ENCODE data around the gene SORL1.

DNA sequence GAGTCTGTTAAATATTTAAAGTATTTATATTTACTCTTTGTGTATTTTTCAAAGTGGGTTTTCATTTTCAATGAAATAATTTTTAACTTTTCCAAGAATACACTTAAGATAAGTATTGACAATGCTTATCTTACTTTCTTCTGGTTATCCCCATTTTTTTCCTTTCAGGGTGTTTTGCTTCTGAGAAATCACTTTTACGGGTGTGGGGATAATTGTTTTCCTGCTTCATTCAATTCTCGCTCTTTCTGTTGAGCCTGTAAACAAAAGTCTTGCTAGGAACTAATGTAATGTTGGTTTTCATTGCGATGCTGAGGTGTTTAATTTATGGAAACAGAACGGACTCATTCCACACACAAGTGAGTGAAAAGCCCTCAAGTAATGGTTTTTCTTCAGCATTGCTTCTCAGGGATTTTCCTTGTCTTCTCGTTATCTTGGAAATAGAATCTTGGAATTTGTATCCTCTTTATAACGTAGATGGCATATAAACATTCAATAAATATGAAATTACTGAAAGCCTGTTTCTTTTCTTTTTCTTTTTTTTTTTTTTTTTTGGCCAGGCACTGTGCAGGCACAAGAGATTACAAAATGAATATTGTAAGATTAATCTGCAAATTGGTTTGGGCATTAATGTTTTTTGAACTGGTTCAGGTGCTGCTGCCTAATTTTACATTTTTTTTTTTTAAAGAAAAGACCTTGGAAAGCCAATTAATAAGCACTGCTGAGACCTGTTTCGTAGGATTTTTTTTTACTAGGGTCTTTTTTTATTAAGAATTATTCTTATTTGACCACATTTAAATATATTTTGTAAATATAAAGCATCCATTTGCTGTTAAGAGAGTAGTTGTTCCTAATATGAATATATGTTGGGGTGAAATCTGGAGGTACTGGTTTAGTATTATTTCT lies 2.5 kb downstream of the ARHGEF12 start:
- PRO-cap, 2 experiments, result no peak in any of the 2 experiments

DNA sequence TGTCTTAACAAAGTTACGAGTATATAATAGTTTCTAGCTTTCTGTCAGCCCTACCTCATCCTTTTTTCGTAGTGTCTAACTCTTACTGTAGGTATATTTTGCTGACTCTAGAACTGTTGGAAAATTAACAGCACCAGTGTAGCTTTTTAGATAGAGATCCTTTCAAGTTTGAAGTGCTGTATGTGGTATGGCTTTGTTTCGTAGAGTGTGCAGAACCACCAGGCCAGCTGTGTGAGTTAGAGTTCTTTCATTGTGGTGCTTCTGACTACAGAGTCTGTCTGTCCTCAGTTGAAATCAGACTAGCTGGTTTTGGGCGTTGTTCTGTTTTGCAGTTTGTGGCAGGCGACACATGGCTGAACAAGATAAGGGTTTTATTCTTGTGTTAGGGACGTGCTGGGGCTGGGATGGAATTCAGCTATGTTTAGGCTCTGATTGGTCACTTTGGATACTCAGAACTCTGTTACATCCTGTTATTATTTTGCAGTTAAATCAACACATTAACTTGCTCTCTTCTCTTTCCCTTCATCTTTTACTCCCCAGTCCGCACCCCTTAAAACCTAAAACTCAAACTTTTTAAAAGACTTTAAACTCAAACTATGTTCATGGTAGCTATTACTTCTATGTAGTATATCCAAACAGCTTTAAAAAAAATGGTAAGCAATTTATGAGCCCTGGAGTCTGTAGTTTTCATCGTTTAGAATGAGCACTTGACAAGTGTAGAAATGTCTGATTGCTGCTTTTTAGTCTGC lies 3.3 kb downstream of the ARHGEF12 start:
- PRO-cap, 2 experiments, result no peak in any of the 2 experiments

- PRO-cap, 2 experiments, result no peak in any of the 2 experiments
Observed at GRCh38 chr11:120372233-120372462, 35.9 kb downstream of the ARHGEF12 start.

- PRO-cap, 2 experiments, result no peak in any of the 2 experiments
Observed at GRCh38 chr11:120381532-120381994, 45.4 kb downstream of the ARHGEF12 start.

DNA sequence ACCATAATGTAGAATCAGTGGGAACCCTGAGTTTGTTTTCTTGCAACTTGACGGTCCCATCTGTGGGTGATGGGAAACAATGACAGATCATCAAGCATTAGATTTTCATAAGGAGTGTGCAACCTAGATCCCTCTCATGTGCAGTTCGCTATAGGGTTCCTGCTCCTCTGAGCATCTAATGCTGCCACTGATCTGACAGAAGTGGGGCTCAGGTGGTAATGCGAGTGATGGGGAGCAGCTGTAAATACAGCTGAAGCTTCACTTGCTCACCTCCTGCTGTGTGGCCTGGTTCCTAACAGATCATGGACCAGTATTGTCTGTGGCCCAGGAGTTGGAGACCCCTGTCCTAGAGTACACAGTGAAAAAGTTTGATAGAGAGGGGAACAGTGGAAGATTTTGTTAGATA lies 47.2 kb downstream of the ARHGEF12 start:
- PRO-cap, 2 experiments, result no peak in any of the 2 experiments

GRCh38 chr11:120429611-120429933 lies 82.0 kb upstream of the GRIK4 start:
- PRO-cap, 2 experiments, result no peak in any of the 2 experiments

DNA sequence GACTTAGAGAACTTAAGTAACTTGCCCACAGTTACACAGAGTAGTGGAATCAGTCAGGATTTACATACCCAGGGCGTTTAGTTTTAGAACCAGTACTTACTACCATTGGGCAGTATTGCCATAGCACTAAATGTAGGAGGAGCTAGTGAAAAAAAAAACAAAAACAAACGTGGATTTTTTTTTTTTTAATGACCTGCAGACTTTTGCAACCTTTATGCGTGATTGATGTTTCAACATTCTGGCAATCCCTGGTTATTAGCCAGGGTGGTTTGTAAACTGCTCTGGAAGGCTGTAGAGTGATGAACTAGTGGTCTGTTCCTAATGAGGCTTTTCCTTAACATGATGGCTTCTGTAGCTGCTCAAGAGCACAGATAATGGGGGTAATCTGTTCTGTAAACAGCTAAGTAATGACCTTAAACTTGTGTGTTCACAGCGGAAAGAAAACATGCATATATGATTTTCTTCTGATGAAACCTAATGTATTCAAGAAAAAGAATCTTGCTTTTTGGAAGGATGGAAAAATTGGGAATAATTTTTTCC lies 11.5 kb downstream of the TBCEL start:
- PRO-cap, 2 experiments, result no peak in any of the 2 experiments

DNA sequence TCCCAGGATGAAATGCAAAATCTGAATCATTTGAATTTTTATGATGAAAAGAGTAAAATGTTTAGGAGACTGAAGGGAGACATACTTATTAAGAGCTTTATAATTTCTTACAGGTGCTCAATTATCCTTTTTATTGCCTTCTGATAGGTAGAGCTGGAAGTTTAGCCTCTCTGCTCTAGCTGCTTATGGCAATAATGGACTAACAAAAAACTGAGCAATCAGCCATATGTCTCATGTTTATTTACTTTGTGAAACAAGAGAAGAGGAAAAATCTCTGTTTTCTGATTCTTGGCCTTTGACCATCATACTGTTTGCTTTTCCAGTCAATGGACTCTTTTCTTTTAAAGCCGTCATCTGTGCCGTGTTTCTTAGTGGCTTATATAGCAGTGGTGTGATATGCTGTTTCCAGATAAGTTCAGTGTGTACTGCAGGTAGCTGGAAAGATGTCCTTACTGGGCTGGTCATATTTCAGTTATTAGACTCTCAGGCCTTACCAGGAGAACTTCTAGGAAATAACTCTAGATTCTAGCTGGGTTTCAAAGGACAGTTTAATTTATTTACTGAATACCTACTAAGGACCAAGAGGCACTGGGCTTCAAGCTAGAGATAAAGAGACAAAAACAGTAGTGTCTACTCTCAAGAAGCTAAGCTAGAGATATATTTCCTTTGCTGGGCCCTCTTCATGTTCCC lies 33.6 kb upstream of the TECTA start:
- PRO-cap, 2 experiments, result peak in 1 of 2 experiments; most common plus-strand start position 408 of the sequence (in 1); most common minus-strand start position 196 of the sequence (in 1)

GRCh38 chr11:121451836-121452626 lies at the start of gene SORL1:
SORL1 (plus strand) TSS chr11:121452314.
- PRO-cap, 2 experiments, result peak in 2 of 2 experiments; most common plus-strand start chr11:121452317 (in 2); most common minus-strand start chr11:121452270 (in 2)

DNA sequence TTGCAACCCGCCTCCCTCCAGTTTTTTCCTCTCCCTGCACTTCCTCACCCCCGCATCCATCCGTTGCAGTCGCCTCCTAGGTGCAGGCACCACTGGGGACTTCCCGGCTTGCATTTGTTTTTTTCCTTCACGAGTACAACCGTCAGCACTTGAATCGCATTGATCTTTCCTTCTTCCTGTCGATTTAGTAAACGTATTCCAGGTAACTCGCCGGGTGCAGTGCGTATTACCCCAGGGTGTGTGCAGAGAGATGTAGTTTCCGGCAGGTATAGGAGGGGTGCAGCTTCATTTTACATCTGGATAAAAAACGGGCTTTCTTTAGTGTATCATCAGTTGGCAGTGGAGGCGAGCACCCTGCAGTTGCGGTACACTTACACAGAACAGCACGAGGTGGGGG lies 511 bp downstream of the SORL1 start:
- PRO-cap, 2 experiments, result peak in 2 of 2 experiments; most common plus-strand start position 332 of the sequence (in 2); most common minus-strand start position 31 of the sequence (in 1)

GRCh38 chr11:121460745-121461835 lies 9.0 kb downstream of the SORL1 start:
- PRO-cap, 2 experiments, result peak in 1 of 2 experiments; most common plus-strand start chr11:121461692 (in 1)

DNA sequence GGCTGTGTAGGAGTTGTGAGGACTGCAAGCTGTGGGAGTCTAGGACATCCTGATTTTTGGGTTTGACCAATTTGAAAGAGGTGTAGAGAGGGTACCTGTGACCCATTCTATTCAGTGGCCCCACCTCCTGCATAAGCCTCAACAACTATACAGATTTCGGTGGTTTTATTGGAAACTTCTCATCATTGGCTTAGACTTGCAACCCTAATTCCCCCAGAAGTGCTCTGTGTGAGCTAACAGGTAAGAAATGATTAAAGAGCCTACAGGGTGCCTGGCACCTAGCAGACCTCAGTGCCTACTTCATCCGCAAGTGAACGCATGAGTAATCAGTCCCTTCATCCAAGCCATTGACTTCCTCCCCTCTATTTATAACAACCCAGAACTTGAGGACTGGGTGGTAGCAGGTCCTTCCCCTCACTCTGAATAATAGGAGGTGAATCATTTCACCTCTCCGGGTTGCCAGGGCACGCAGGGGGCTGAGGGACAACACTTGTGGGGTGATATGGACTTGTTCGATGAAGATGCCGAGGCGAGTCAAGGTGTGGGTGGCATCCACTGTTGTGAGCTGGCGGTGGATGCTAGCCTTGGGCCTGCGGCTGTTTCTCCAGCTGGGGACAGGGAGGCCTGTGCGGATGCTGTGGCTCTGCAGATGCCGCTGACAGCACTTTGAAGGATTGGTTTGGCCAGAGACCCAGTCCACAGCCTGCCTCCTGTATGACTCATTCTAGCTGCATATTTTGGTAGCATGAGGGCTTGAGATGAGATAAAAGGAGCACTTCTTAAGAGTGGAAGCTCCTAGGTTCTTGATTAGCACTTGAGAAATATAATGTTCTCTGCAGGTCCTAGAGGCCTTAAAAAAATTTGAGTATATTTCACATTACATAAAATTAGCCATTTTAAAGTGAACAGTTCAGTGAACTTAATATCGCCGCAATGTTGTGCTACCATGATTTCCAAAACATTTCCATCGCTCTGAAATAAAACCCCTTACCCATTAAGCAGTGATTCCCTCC lies 12.3 kb downstream of the SORL1 start:
- PRO-cap, 2 experiments, result no peak in any of the 2 experiments

GRCh38 chr11:121471644-121472066 lies 19.5 kb downstream of the SORL1 start:
- PRO-cap, 2 experiments, result no peak in any of the 2 experiments

DNA sequence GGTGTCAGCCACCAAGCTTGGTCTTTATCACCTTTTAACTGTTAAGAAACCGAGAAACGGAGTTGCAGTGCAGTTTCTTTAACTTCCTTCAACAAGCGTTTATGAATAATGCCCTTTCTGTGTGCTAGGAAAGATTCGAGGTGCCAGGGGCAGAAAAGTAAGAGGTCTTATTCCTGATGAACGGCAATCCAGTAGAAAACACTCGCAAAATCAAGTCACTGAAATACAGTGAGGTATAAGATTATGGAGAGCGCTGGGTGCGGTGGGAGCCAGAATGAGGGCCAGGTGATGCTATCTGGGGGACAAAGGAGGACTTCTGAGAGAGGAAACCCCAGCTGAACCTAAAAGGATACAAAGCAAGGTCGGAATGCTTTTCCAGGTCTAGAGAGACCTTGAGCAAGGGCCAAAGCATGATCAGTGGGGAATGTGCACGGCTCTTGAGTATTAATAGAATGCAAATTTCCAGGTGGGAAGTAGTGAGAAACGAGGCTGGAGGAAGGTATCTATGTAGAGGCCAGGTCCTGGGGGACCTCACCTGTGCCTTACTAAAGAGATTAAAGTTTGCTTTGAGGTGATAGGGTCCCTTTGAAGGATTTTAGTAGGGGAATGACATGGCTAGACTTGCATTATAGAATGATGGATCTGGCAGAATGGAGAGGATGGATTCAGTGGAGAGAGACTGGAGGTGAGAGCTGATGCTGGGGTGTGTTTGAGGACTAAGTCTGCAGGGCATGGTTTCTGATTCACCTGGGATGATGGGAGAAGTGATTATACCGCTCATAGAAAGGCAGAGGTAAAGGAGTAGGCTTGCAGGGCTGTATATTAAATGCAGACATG lies 84.8 kb downstream of the SORL1 start:
- PRO-cap, 2 experiments, result no peak in any of the 2 experiments

DNA sequence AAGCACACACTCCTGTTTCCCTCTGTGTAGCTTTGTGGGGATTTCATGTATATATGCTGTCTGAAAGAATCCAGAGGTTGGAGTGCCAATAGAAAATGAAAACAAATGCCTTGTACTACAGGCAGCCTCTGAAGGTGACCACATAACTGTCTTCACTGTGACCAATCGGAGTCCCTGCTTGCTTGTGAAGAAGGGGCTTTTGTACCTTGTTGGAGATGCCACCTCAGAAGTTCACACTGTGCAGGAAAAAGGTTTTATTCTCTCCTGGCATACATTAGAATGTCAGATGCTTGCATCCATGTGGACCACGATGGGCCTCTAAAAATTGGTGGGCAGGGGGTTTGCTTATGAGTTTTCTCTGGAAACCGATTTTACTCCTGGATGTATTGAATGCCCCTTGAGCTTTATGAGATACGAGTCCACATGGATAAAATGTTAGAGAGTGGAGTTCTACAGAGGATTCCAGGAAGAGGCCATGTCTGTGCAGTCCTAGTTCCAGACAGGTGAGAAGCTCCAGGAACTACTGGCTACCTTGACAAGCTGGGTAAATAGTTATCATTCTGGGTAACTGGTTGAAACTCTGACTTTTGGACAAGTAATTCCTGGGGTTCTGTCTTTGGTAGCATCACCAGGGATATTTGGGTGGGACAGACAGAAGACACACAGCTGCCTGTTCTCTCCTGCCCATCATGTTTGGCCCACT lies 179.9 kb downstream of the SORL1 start:
- PRO-cap, 2 experiments, result no peak in any of the 2 experiments

DNA sequence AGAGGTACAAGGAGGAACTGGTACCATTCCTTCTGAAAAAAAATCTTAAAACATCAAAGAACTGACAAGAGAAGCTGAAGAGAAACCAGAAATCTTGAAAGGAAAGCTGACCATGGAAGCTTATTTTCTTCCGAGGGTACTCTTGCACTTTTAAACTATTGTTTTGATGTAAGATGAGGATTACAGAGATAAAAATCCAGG lies 289.0 kb downstream of the BLID start:
- PRO-cap, 2 experiments, result no peak in any of the 2 experiments

DNA sequence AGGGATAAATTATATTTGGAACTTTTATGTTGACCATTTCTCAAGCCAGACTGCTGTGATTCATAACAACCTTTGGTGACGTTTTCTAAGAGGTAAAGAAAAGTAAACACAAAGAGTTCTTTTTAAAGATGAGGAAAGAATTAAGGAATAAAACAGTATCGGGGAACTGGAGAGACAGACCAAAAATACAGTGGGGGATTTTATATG lies 69.0 kb downstream of the BLID start:
- PRO-cap, 2 experiments, result no peak in any of the 2 experiments

DNA sequence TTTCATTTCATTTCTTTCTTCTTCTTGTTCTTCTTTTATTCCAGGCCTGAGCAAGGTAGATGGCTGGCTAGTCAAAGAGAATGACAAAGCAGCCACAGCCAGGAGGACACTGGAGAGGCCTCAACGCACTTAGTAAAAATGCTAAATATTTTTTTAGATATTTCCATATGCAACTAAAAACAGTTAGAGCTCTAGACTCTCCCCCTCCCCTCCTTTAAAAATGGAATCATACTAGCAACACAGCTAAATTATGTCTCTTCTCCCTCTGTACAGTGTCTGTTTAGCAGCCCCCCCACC lies 14.9 kb downstream of the BLID start:
- PRO-cap, 2 experiments, result no peak in any of the 2 experiments

- PRO-cap, 2 experiments, result peak in 2 of 2 experiments; most common minus-strand start chr11:122146590 (in 2)
Observed at GRCh38 chr11:122146481-122146742, 30.4 kb upstream of the BLID start.

DNA sequence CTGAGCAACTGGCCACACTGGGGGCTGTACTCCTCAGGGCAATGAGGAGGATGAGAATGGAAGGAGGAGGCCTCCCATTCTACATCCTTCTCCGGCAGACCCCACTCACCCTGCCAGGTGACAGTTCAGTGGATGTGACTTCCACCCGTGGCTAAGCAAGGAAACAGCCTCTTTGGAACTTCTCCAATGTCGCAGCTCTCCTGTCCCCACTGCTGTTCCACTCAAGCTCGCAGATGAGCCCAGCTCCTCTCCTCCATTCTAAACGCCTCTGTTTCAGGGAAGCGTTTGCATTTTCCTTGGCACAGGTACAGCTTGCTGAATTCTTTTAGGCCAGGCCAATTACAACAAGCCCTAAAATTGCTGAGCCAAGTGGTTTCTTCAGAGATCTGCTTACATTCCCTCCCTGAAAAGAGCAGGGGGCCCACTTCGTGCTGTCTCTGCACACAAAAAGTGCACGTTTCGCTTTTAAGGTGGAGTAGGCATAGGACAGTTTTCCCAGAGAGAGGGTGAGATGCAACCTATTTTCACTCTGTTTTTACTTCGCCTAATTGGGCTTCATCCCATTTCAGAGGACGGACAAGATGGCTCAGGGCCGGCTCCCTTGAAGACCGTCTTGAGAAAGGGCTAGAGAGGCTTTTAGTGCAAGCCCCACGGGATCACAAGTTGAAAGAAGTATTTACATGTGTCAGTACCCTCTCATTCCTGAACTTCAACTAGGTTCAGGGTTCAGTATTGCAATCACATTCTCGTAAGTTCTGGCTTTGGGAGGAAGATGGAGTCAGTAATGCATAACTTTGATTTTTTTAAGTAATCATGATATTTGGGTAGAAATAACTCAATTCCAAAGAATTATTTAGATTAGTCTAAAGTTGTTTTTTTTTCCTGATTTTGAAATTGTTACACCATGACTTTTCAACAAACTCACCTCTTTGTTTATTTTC lies 91.6 kb upstream of the BLID start:
- PRO-cap, 2 experiments, result no peak in any of the 2 experiments